ENCODE measurements around the gene GRID2.

- PRO-cap = no peak
Observed at GRCh38 chr4:88370371-88370799, 8.3 kb upstream of the HERC6 start.

DNA sequence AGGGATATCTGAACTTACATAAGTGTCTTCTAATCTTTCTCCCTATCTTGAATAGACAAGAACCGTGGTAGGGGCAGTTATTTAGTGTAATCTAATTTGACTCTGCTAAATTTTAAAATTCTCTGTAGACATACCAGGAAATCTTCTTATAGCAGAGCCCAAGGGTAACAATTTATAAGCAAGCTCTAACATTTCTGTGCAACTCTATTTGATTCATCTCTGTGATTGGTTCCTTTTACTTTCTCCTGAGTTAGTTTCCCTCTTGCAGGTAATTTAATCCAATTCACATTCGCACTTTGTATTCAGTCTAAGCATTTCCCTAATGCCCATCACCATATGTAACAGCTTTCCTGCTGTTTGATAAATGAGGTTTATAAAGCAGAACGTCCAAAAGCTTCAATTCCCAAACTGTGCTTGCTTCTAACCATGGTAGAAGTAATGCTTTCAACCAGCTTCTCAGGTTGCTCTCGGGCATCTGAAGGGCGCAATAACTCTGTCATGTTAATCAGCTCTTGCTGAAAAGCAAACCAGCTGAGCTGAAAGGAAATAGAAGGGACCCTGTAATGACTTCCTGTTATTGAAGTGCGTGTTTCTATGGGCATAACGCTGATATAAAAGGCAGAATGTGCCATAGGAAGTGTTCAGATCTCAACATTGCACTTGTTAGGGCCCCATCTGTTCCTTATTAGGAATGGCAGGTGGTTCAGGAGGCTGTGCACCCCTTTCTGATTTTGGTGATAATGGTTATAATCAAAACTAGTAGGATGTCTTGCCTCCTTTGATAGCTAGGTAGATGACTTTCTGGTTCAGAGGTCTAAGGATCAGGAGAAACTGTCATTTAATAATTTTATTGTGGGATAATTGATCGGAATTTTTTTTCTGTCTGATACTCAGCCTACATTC is 21.1 kb downstream of the HERC3 start:
- PRO-cap = no peak

- PRO-cap = no peak
Observed at GRCh38 chr4:88646574-88647517, 50.8 kb downstream of the NAP1L5 start.

DNA sequence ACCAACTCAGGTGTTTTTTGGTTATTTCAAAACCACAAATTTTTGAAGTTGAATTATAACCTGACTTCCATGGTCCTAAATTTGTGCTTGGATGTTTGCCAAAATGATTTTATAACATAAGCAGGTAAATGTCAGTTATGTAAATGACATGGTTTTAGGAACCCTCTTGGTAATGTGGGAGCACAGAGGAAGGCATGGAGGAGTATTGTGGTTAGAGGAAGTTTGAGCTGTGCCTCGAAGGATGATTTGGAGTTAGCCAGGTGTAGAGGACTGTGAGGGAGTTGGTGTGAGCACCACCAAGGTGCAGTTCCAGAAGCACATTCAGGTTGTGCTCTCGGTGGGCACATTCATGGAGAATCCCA is 40.1 kb downstream of the NAP1L5 start:
- PRO-cap = no peak

GRCh38 chr4:88816458-88816894 is 118.8 kb upstream of the NAP1L5 start:
- PRO-cap = no peak

DNA sequence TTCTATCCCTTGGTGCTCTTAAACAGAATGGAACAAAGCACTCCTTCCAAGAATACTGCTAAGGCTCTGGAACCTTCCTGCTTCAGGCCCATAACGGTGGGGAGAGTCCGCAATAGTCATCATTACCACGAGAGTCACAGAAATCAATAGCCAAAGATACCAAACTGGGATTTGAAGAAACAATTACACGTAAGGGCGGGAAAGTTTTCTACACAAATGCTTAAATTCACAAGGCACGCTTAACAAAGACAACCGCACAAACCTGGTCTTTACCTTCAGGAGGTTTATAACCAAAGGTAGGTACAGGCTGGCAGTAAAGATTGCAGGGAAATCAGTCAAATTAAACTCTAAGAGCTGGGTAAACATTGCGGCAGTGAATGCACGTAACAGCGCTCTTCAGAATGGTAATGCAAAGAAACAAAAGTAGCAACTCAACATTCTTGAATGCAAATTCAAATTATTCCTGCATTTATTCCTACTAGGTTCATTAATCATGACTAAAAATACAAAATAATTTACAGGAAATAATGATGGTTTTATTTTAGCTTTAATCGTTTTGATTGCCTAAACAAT is 123.4 kb upstream of the NAP1L5 start:
- PRO-cap = no peak

DNA sequence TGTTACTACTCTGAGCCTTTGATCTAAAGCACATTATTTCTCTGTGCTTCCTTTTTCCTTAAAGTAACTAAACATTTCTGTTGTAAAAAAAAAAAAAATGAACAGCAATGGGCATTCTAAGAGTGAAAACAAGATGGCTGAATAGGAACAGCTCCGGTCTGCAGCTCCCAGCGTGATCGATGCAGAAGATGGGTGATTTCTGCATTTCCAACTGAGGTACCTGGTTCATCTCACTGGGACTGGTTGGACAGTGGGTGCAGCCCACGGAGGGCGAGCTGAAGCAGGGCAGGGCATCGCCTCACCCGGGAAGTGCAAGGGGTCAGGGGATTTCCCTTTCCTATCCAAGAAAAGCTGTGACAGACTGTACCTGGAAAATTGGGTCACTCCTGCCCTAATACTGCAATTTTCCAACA is 172.4 kb upstream of the NAP1L5 start:
- PRO-cap = no peak

- PRO-cap = no peak
Observed at GRCh38 chr4:89161067-89161392, 49.7 kb downstream of the TIGD2 start.

DNA sequence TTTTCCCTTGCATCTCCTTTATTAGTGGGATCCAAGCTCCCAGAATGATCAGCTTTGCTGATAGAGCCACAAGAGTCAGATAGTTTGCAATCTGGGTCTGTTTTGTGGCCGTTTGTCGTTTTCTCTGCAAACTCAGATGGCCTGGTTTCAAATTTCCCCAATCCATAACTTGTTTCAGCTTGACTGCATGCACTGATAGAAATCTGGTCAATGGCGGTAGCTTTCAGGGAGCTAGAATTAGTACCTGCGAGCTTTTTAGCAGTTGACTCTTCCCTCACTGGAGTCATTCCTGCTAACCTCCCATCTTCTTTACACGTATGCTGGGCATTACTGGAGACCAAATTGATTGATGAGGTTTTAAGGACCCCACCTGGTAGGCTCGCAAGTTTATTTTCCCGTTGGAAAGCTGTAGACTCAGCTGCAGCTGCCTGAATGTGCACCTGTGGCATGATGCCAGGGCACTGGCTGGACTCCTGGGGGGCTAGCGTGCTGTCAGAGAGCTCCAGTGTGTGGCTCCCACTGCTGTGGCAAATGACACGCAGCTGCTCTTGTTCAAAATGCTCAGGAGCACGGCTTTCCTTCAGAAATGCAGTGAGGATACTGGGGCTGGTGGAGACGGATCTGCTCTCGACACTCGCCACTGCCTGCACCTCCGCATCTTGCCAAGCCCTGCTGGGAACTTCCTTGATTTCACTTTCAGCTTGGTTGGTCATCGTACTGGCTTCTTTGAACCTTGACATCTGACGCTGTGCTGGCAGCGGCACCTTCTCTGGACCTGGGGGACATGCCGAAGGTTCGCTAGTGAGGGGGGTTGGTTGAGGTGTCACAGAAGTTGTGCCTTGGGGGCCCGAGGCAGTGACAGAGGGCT is 58.9 kb downstream of the GPRIN3 start:
- PRO-cap = no peak

DNA sequence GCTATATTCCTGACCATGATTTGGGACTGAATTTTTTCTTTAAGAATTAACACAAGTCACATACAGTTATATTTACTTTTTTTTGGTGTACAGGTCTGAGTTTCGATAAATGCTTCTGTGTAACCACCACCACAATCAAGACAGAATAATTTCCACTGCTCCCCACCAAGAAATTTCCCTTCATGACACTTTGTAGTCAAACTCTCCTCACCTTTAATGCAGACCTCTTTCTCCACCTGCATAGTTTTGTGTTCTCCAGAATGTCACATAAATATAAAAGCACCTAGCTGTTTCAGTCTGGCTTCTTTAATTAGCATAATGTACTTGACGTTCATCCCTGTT is 16.5 kb downstream of the GPRIN3 start:
- PRO-cap = no peak

- PRO-cap = no peak
Observed at GRCh38 chr4:89331551-89332157, 24.1 kb upstream of the GPRIN3 start.

DNA sequence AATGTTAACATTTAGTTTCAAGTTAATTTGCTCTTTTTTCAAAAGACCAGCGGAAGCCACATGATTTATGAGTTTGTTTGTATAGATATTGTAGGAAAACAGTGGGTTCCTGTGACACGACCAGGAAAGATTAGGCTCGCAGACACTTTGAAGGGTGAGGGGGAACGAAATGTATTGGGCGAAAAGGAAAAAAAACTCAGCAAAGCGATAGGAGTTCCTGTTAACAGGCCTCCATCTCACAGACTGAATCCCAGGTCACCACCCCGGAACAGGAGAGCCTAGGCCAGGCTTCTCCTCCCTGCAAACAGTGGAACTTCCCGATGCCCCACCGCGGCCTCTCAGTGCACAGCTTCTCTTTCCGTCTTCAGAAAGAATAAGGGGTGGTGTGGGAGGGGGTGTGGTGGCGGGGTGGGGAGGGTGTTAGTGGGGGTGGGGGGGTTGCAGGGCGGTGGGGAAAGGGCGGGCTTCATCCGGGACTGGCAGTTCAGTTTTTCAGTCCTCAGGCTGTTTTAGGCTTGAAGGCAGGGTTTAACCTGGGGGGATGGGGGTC is 181.8 kb upstream of the GPRIN3 start:
- PRO-cap = no peak

GRCh38 chr4:90126989-90127163 is 318 bp upstream of the CCSER1 start:
- PRO-cap = no peak

- PRO-cap = no peak
Observed at GRCh38 chr4:92303402-92304565, at the start of gene GRID2. TSS of gene GRID2 (plus strand) at chr4:92303966.

- PRO-cap = no peak
Observed at GRCh38 chr4:94412622-94413673, 38.8 kb upstream of the PDLIM5 start.

DNA sequence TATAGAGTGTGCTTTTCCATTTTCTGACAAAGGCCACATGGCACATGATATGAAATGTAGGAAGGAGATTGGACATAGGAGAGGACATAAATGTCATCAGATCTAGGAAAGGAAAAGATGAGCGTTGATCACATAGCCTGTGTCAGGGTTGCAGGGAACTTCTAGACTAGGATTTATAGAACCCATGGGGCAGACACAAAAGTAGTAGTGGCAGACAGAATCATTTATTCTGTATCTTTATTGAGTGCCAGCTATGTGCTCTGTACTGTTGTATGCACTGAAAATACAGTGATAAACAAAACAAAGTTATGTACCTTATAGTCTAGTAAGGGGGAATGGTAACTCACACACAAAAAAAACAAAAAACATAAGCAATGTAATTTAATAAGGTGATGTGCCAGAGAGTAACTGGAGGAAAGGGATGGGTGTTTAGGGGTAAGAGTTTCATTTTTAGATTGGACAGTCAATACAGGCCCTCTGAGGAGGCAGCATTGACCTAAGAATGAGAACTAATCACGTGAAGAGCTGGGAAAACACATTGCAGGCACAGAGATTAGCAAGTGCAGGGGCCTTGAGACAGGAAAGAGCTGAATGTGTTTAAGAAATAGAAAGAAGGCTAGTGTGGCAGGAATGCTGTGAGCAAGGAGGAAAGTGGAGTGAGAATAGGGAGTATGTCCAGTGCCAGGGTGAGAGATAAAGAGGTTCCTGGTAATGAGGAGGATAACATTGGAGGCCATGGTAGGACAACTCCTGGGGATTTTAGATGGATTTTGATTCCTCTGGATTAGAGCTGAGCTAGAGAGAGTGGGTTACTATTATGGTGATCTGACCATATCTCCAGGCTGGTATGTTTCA is 17.4 kb downstream of the PDLIM5 start:
- PRO-cap = no peak

DNA sequence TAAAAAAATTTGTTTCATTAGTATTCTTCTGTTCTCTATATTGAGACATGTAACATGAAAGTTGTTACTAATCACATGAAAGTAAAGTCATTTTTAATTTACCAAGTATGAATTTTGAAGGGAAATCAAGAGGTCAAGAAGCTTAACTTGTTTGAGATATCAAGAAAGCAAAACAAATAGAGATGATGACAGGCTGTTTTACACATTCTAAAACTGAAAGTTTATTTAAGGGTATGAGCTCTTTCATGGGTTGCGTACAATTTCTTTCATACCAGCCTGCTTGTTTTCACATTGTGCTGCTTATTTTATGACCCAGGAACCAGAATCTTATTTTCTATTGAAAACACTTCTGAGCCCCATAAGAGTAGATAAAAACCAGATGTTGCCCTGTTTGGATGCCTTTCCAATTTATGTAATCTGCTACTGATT is 74.1 kb downstream of the PDLIM5 start:
- PRO-cap = no peak

DNA sequence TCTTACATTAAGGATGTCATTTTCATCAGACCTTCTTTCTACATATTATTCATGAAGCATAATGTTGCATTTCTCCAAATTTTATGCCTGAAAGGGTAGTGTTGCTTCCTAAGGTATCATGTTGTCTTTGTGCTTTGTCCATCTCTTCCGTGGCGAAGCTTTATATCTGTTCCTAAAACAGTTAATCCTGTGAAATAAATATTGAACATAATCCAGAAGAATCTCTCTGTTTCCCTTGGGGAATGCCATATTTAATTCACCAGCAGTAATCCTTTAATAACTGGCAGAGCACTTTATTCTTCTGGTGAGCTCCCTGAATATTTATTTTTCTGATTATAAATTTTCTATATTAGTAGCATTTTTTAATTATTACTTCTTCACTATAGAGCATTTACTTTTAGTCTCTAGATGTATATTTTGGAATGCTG is 91.0 kb upstream of the BMPR1B start:
- PRO-cap = no peak

DNA sequence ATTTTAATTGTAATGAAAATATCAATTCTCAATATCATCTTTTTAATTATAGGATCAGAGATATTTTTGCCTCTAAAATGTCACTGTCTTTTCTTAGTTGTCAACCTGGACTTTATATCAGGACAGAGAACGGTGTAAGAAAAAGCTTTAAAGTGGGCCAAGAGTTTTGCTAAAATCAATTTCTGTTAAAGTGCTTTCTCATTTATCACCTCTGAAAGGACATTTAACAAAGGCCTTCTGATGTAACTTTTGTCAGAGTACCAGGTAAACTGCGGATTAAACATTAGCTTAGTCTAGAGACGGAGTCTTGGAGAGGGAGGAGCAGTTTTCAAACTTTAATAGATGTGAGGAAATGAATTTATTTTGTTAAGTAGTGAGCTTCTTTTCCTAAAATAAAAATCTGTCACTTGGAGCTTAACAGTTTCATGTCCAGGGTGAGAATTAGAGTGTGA is 33.8 kb upstream of the BMPR1B start:
- PRO-cap = no peak

GRCh38 chr4:94760407-94760988 is 2.7 kb downstream of the BMPR1B start:
- PRO-cap = no peak